Measurements from ENCODE around the genes ELOF1, ACP5, ZNF625, ZNF799, ZNF709 and WDR83.

- RRBS, result 2% methylated on average over 7 of the region's 33 CpGs
Measured at GRCh38 chr19:11481464-11482182, 777 bp upstream of the ELAVL3 start.

DNA sequence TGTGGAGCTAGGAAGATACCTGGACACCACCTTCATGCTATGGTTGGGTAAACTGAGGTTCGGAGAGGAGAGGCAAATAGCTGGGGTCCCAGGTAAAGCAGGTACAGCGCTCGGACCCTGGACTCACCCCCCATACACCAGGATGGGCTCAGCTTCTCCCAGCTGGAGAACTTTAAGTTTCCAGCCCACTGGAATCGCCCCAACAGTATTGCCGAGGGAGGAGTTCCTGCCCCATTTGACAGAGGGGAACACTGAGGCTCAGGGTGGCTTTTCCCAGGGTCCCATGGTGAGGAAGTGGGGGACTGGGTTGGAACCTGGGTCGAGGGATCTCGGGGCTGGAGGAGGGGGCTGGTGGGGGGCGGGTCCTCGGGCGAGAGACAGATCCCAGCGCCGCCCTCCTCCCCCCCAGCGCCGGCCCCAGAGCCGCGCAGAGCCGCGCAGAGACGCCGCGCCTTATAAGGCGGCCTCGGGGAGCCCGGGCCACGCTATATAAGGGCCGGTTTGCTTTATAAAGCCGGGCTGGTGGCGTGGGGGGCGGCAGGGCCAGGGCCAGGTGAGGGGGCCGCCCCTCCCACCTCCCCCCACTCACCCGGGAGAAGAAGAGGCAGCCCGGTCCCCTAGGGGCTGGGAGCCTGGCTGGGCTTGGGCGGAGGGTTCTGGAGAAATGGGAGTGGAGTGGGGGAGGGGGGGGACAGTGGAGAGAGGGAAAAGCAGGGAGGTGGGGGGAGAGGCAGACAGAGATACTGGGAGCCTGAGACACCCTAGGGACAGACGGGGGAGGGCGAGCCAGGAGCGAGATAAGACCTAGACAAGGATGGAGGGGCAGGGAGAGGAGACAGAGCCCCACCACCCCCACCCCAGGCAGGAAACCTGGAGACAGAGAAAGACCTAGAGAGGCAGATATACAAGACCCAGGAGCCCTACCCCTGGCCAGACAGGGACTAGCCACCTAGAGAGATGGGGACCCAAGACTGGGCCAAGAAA, 1.1 kb downstream of the CNN1 start:
- RRBS, result 2% methylated on average over 16 of the region's 36 CpGs

GRCh38 chr19:11559078-11559774, at the start of gene ELOF1:
Gene ELOF1 (minus strand): TSS chr19:11559230.
- RRBS, result under 1% methylated on average over 8 of the region's 38 CpGs

GRCh38 chr19:11577426-11577949, at the start of gene ACP5:
Gene ACP5 (minus strand): TSS chr19:11577645.
- RRBS, result 43% methylated on average over 3 of the region's 13 CpGs

- RRBS, result 21% methylated on average over 20 of the region's 71 CpGs
Measured at GRCh38 chr19:11577950-11579289, 975 bp upstream of the ACP5 start.

DNA sequence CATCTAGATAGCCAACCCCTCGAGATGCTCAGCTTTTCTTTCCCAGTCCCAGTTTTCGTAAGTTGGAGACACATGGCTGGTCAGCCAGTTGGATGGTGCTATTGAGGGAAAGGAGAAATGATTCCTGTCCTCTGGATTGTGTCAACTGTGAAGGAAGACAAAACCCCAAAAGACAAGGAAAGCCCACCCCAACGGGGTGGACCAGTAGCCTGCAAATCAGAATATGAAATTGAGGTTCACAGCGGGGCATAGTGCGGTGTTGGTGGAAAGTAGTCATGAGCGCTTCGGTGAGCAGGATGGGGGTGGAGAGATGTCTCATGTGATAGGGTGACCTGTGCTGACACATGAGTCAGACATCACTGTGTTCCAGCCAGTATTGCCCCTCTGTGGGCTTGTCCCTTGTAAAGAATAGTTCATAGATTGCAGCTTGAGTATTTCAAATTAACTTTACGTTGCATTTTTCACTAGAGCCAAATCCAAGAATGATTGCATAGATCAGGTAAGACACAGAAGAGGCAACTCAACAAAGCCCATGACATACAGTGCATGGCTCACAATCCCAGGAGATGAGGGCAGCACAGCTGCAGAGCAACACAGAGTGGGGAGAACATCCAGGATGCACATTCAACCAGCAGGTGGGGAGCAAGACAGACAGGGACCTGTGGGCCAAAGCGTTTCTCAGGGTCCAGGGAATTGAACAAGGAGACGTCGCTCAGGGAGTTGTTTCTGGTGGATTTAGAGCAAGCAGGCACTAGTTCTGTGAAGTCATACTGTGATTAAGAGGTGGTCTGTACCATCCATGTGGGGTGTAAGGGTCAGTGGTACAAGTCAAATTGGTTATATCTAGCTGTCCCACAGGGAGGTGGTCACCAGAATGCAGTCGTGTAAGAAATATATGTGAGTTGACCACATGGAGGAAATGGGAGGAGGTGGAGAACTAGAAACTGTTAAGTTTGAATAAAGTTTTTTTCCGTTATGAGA, 7.4 kb downstream of the ZNF69 start:
- RRBS, result no CpG with 5 or more reads among the region's 13 CpGs

GRCh38 chr19:11925765-11926094, 823 bp downstream of the ZNF700 start:
- RRBS, result no CpG with 5 or more reads among the region's 5 CpGs

DNA sequence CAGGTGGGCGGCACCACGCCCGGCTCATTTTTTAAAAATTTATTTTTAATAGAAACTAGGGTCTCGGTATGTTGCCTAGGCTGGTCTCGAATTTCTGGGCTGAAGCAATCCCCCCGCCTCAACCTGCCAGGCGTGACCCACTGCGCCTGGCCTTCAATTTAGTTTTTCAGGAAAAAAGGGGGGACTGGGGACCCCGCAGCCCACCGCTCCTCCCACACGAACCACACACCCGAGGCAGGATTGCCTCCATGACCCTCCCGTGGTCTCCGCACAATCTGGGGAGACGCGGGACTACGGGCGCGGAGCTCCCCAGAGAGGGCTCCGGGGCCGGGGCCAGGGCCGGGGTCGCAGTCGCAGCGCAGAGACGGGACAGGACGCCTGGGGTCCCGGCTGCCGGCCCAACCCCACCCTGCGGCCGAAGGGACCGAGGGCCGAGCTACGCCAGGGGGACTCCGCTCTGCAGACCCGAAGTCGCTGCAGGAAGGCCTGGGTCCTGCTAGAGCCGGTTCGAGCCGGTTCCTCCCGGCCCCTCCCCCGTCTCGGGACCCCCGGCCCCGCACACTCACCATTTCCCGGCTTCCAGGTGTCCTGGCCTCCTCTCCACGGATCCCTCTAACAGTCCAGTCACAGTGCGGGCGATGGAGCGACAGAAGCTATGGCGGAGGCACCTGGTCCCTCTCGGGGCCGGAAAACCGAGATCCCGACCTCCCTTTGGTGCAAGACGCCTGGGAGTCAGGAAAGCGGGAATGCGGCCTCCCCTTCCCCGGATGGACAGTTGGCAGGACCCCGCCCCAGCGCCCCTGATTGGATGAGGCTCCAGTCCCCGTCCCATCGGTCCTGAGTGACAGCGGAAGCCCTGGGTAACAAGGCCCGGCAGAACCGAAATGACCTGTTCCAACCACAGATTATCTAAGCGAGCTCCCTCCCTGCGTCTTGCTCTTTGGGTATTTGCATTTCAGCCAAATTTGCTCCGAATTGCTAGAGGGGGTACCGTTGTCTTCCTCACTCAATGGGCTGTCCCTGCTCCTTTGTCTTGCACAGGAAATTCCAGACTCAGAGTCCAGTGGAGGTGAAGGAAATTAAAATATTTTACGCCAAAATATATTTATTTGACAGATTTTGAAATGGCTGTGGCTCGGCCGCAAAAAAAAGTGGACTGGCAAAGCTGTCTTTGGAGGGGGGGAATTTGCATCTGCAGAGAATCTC, at the start of gene ZNF625:
ZNF625 (minus strand) TSS at position 745 of the 1,206 bp plus-strand sequence.
- RRBS, result 1% methylated on average over 18 of the region's 73 CpGs

- RRBS, result 2% methylated on average over 6 of the region's 47 CpGs
Measured at GRCh38 chr19:12400935-12401665, at the start of gene ZNF799. Gene ZNF799 (minus strand): TSS chr19:12401271.

DNA sequence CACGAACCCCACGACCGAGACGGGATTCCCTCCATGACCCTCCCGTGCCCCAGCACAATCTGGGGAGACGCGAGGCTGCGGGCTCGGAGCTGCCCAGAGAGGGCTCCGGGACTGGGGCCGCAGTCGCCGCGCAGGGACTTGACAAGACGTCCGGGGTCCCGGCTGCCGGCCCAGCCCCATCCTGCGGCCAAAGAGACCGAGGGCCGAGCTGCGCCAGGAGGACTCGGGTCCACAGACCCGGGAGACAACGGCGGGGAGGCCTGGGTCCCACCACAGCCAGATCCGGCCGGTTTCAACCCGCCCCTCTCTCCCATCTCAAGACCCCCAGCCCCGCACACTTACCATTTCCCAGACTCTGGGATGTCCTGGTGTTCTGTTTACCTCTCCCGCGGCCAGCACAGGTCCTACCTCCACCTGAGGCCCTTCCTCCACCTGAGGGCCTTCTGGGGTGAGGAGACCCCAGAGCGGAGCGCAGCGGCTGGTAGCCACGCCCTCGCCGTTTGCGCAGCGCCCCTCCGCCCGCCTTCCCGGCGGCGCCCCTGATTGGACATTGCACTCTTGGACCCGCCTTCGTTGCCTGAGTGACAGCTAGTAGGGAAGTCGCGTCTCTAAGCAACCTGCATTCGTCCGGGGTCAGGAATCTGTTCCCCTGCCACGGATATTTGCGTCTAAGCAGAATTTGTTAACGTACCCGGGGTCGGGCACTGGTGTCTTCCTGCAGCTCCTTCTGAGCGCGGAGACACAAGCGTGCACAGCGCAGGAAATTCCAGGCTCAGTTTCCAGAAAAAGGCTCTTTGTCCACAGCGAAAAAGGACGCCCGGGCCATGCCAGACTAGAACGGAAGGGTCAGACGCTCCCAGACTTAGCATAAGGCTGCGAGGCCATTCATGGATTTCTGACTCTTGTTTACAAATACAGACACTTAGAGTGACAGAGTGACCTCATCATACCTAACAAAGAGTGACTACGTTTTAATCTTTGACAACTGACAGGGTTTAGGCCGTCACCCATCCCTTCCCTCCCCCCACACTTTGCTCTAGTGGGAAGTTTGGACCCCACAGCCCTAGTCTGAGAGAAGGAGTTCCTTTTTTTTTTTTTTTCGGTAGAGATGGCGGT, at the start of gene ZNF709:
ZNF709 (minus strand) TSS at position 504 of the 1,116 bp plus-strand sequence.
- RRBS, result 2% methylated on average over 24 of the region's 70 CpGs

- RRBS, result no CpG with 5 or more reads among the region's 4 CpGs
Measured at GRCh38 chr19:12524292-12524912, 26.9 kb downstream of the ZNF564 start.

GRCh38 chr19:12639861-12640761, 26.4 kb downstream of the MAN2B1 start:
- RRBS, result 0% methylated on average over 1 of the region's 45 CpGs

- RRBS, result 2% methylated on average over 11 of the region's 40 CpGs
Measured at GRCh38 chr19:12666607-12667460, at the start of gene WDR83. Gene WDR83 (plus strand): TSS chr19:12666807.

DNA sequence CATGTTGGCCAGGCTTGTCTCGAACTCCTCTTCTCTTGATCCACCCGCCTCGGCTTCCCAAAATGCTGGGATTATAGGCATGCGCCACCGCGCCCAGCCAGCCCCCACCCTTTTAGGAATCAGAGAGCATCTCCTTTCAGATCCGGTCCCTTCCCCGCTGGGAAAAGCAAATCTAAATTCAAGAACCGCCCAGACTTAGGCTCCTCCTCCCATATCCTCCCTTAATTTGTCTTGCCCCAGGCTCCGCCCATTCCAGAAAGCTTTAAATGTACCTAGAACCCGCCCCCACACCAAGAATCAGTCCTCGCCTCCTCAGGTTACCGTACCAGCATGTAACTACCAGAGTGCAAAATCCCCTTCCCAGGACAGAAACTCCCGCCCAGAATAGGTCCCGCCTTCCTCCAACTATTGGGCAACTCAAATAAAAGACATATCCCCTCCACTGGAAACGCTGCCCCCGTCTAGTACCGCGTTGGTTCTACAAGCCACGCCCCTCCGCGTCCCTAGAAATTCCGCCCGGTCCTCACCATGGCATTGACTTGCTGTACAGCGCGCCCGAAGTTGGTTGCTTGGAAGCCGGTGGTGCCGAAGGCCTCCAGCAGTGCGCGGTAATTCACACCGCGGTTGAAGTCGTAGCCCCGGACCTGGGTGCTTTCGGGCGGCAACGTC, 513 bp downstream of the DHPS start:
- RRBS, result 2% methylated on average over 15 of the region's 38 CpGs

GRCh38 chr19:12698950-12699349, 2.5 kb upstream of the FBXW9 start:
- RRBS, result no CpG with 5 or more reads among the region's 10 CpGs

- RRBS, result no CpG with 5 or more reads among the region's 6 CpGs
Measured at GRCh38 chr19:12699350-12700003, 3.0 kb upstream of the FBXW9 start.

DNA sequence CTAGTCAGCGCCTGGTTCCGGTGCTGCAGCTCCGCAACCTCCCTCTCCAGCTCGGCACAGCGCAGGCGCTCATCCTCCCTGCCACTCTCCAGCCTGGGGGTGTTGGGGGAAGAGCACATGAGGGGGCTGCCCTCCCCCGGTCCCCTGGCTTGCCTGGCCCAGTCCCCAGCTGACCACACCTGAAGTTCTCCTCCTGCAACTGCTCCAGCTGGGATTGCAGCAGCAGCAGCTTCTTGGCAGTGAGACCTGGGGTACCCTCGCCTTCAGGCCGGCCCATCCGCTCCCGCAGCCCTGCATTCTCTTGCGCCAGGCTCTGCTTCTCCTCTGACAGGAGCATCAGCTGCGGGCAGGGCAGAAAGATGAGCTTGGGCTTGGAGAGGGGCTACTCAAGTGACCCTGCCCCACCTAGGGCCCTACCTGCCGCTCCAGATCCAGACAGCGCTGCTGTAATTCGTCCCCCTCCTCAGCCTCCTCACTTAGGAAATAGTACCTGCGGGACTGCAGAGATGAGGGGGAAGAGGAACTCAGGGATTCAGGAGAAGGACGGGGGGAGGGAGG, 4.3 kb downstream of the HOOK2 start:
- RRBS, result no CpG with 5 or more reads among the region's 18 CpGs

DNA sequence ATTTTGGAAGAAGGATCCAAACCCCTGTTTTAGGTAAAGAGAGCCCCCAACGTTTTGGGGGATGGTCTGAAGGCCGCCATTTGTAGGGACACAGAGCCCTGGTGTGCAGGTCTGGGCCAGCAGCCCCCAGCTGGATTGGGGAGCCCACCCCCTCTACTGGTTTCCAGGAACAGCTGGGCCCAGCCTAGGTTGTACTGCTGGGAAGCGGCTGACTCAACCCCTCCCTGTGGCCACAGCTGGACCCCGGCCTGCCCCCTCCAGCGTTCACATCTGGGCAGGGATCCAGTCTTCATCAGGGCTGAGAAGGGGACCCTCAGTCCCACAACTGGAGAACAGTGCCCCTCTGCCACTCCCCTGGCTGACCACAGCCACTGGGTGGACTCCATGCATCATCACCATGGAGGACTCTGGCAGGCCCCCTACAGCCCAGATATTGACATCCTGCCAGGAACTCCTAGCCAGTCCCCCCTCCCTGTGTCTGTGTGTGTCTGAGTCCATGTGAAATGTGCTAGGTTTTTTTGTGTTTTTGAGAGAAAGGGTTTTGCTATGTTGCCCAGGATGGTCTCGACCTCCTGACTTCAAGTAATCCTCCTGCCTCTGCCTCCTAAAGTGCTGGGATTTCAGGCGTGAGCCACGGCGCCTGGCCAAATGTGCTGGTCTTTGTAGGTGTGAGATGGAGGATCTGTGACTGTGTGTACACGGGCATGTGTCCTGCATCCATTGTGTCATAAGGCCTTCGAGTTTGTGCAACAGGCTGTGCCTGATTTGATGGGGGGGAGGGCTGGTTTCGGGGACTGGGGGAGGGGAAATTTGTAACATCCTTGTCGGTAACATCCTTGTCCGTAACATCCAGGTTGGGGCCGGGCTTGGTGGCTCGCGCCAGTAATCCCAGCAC, 3.9 kb upstream of the HOOK2 start:
- RRBS, result no CpG with 5 or more reads among the region's 17 CpGs

- RRBS, result no CpG with 5 or more reads among the region's 2 CpGs
Measured at GRCh38 chr19:12787992-12788294, 3.3 kb upstream of the JUNB start.

- RRBS, result no CpG with 5 or more reads among the region's 38 CpGs
Measured at GRCh38 chr19:12841053-12841967, 3.0 kb downstream of the MAST1 start.